T-cell (primary cell): ENCODE measurements around the genes PRSS56 and CHRND.

DNA sequence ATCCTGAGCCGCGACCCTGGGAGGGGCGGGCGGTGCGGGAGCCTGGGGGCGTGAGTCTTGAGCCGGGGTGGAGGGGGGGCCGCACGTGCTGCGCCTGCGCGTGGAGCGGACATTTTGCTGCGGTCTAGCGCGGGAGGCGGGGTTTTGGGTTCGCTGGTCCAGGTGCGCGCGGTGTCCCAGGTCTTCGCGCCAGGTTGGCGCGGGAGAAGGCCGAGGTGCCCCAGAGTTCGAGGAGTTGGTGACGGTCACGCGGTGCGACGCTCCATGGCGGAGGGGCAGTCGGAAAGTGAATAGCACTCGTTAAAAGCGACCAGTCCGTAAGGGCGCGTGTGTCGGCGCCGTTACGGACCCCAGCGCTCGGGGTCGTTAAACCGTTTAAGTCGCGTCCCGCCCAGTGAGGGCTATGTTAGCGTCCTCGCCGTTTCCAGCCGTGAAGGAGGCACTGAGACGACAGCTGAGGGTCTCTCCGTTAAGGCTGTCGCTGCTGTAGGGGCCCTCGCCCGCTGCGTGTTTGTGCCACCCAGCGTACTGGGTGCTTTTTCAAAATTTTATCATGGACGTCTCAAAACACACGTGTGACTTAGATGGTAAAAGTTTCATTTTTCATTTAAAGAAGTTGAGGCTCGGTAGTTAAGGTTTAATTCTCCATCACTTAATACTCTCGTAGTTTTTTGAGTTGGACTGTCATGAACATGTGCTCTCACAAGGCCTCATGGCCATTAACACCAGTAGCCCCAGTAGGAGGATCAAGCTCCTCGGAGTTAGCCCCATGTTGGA lies 15.6 kb downstream of the NMUR1 start:
- PRO-cap, 7 experiments = peak in 7 of 7 experiments; most common plus-strand start position 184 of the sequence (in 6); most common minus-strand start position 530 of the sequence (in 3)

DNA sequence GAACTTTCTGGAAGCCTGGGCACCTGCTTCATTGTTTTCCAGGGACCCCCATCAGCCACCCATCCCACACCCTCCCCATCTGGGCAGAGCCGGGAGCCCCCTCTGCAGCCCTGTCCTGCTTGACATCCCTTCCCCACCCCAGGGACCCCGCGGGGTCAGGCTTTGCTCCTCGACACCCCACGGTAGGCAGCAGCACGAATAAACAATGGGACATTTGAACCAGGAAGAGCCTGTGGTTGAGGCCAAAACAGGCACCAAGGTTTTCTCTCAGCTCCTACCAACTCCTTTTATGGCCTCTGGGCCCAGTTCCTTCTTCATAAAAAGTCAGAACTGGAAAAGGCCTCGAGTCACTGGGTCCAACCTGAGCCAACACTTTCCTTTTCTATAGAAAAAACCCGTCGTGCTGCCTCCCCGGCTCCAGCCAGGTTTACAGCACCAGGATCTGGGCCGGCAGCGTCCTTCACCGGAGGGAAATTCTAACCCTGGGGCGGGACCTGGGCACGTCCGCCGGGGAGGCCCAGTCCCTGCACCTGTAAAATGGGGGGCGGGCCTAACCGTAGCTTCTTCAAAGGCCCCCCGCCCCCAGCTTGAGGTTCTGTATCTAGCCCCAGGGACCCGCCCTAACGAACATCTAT lies 20.7 kb downstream of the TEX44 start:
- PRO-cap, 7 experiments = peak in 5 of 7 experiments; most common plus-strand start position 598 of the sequence (in 1); most common minus-strand start position 444 of the sequence (in 3)

DNA sequence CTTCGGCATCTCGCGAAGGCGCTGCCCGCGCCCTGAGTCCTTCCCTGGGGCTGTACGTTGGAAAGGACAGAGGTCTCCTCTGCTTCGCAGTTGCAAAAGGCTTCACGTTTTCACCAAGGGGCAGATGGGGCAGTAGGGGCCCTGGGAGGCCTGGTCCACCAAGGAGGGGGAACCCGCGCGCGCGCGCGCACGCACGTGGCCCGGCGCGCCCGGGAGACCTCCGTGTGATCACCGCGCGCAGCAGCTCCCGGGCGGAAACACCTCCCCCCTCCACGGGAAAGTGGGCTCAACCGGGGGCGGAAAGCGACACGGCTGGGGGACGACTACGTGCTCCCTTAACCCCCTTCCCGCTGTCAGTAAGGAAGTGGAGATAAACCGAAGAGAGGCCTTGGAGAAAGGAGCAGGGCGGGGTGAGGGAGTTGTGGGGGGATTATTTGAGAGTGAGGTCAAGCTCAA lies 22.0 kb downstream of the TEX44 start:
- PRO-cap, 7 experiments = no peak in any of the 7 experiments

DNA sequence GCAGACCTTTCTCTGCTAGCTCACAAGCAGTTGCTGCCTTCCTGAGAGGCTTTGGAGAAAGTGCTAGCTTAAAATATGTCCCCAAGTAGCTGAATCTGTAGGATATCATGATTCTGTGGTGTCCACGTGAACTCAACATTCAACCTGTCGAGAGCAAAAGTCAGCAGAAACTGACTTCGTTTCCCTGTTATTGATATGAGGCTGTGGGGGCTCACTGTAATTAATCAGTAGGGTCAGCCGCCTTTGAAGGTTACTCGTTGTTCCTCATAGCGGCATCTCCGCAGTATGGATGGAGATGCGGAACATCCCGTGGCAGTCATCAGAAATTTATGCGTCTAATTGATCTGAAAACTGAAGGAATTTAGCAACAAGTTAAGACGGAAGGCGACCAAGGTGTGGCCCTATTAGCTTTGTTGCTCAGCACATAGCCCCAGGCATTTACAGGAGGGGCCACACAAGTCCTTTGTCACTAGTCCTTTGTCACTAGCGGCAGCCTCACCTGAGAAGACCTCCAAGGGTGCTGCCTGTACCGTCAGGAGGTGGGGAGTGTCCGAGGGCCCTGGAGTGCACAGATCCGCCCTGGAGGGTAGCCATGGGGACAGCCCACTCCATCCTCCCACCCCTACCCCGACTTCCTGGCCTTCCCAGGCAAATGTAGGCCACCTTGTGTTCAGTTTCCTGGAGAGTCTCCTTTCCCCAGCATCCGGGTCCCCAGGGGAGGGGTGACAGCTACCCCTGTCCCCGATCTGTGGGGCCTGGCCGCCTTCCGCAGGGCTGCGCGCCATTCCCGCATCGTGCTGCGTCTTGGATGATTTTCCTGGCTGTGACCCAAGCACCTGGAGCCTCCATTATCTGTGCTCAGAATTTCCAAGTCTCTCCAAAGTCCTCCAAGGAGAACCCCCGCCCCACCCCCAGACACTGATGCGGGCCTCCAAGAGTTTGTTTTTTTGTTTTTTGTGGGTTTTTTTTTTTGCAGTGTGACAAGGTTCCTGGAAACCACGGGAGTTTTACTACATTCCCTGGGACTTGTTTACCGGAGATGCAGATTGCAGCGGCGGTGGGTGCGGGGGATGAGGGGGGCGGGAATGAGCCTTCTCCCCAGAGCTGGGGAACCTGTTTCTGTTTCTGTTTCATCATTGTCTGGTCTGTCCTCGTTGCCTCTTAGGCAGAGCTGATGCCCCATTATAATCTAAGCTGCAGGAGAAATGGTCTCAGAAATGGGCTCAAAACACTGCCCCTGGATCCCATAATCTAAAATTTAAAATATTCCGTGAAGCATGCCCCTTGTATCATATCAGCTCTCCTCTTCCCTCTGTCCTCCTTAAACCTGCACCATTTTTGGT lies 28.5 kb downstream of the TEX44 start:
- PRO-cap, 7 experiments = no peak in any of the 7 experiments

DNA sequence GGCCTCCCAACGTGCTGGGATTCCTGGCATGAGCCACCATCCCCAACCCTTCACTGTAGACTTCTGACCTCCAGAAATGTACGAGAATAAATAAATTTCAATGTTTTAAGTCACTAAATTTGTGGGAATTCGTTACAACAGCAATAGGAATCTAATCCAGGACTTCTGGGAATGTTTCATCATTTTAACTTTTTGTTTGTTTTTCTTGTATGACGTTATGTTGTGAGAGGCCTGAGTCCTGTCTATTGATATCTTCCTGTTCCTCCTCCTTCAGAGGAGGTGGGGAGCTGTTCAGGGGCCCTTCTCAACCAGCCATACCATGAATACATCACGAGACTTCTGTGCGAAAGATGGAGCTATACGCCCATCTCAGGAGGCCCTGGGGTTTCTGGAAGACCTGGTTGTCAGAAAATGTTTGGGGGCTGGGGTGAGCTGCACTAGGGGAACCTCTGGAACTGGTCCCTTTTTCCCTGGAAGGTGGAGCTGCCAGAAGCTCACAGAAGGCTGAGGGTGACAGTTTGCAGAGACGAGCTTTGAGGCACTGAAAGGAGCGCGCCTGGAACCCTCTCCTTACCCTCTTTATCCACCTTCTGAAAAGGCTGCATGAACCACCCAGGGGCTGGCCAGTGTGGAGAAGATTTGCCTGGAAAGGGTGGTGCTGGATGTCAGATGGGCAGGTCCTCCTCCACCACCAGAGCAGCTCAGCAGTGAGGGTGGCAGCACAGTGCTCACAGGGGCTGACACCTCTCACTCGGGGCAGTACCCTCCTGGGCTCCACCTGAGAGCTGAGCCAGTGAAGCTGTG lies 40.3 kb downstream of the TEX44 start:
- PRO-cap, 7 experiments = no peak in any of the 7 experiments

GRCh38 chr2:231661519-231661778 lies 46.9 kb upstream of the PTMA start:
- PRO-cap, 7 experiments = peak in 5 of 7 experiments; most common plus-strand start chr2:231661647 (in 4); most common minus-strand start chr2:231661596 (in 3)

DNA sequence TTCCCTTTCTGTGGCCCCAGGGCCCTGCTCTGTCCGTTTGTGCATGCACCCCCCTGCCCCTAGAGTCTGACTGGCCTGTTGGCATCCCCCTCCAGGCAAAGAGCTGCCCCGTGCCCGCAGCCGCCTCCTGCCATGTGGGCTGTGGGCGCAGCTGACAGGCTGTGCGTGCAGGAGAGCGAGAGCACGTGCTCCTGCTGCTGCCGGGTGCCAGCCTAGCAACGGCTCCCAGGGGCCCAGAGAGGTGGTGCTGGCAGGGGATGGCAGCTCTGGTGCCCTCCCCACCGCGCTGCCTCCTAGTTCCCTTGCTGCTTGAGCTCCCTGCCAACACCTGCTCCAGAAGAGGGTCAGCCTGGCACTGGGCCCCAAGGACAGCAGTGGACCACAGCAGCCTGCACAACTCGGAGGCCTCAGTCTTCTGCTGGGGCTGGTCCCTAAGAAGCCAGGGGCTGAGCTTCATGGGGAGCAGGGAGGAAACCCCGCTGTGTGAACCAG lies 24.0 kb upstream of the PTMA start:
- PRO-cap, 7 experiments = no peak in any of the 7 experiments

DNA sequence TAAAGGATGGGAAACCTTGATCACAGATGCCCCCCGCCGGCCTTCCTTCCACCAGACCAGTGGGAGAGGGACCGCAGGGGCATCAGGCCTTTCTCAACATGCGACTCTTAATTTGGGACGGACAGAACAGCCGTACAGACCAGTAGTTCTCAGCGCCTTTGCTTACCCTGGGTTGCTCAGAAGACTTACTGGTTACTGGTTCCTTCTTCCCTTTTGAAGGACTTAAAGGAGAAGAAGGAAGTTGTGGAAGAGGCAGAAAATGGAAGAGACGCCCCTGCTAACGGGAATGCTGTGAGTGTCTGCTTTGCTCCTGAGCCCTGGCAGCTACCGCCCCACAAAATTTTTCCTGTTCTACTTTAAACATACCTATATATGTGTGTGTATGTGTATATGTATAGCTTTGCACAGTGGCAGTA lies 2.8 kb downstream of the PTMA start:
- PRO-cap, 7 experiments = no peak in any of the 7 experiments

GRCh38 chr2:231791498-231792243 lies 5.4 kb downstream of the COPS7B start:
- PRO-cap, 7 experiments = no peak in any of the 7 experiments

- PRO-cap, 7 experiments = no peak in any of the 7 experiments
Observed at GRCh38 chr2:232350704-232351163, 27.8 kb upstream of the ALPP start.

DNA sequence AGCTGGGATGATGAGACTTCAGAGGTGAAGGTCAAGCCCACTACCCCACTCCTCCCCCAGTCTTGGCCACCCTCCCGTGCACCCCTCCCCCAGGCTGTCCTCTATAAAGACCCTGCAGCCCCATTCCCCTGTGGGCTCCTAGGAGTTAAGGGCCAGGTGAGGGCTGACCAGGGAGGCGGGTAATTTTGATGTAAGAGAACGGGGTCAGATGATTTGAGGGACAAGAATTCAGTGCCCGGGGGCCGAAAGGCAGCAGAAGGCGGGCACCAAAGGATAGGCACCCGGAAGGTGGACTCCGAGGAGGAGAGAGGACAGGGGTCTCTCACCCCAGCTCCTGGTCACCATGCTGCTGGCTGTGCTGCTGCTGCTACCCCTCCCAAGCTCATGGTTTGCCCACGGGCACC lies at the start of gene PRSS56:
Gene PRSS56, plus strand, starts transcription at position 133 of the 404 bp plus-strand sequence.
- PRO-cap, 7 experiments = no peak in any of the 7 experiments

GRCh38 chr2:232525595-232526273 lies at the start of gene CHRND:
Gene CHRND (plus strand): TSS chr2:232526160.
- PRO-cap, 7 experiments = no peak in any of the 7 experiments

DNA sequence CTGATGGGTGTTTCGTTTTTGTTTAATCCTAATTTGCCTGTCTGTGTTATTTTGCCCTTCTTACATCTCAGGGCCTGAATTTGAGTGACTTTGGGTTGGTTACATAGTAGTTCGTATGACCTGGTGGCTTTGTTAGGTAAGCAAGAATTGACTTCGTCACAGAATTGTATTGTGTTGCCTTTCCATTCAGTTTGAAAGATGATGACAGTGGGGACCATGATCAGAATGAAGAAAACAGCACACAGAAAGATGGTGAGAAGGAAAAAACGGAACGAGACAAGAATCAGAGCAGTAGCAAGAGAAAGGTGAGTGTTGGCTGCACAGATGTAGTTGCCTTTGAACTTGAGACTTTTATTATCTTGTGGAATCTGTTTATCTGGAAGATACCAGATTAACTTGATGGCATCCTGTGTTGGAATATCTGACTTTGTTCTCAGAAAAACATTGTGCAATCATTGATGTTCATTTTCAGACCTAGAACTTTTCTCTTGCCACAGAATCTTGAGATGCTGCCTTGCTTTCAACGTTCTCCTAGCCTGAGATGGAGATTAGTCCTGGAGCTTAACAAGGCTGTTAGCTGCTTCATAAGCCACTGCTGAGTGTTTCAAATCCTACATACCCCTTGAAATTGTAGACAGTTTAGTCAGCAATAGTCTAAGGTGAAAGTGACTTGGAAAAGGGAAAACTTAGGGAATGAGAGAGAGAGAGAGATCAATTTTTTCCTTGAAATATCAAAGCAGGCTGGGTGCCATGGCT lies 5.9 kb downstream of the EIF4E2 start:
- PRO-cap, 7 experiments = no peak in any of the 7 experiments

- PRO-cap, 7 experiments = no peak in any of the 7 experiments
Observed at GRCh38 chr2:232573619-232574240, 23.2 kb downstream of the EIF4E2 start.

DNA sequence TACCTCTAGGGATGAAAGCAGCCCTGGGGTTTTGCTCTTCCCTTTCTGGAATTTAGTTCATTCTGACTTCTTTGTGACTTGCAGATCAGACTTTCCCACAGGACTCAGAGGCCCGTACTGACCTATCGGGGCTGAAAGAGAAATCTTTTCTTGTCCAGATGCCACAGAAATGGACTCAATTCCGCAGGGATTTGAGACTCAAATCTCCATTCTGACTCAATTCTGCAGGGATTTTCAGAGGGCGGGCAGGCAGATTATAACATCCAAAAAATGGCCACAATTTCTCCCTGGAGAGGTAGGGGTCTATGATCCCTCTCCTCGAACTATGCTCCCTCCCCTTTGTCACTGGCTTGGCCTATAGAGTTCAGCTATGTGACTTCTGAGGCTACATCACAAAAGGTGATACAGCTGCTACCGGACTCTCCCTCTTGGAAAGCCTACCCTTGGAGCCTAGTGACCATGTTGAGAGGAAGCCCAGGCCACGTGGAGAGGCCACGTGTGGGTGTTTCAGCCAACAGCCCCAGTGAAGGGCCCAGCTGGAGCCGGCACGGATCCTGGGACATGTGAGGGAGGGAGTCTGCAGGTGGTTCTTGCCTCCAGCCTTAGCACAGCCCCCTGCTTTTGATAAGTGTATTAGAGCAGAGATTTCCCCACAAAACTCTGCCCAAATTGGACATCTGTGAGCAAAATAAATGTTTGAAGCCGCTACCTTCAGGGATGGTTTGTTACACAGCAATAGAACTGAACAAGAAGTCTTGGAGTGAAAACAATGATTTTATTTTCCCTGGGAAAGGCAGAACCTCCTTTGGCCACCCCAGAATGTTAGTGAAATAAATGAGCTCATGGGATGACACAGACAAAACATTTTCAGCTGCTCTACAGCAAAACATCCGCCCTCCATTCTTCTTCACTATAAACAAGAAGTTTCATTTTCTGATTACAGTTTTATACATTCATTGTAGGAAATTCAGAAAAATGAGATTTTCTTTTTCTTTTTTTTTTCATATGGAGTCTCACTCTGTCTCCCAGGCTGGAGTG lies 4.6 kb upstream of the EFHD1 start:
- PRO-cap, 7 experiments = no peak in any of the 7 experiments

DNA sequence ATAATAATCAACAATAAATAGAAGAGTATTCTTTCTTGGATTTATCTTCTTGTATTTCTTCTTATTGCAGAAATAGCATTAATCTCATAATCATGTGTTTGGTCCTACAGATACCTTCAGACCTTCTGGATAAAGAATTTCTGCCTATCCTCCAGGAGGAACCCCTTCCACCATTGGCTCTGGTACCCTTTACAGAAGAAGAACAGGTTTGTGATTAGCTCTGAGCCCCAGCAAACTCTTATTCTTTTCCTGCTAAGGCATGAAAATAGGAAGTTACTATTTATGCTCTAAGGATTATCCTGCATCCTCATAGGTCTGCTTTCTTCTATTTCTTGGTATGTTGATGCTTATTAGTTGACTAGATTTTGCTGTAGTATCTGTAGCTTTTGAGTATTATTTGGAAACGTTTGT lies 27.5 kb downstream of the KCNJ13 start:
- PRO-cap, 7 experiments = no peak in any of the 7 experiments

DNA sequence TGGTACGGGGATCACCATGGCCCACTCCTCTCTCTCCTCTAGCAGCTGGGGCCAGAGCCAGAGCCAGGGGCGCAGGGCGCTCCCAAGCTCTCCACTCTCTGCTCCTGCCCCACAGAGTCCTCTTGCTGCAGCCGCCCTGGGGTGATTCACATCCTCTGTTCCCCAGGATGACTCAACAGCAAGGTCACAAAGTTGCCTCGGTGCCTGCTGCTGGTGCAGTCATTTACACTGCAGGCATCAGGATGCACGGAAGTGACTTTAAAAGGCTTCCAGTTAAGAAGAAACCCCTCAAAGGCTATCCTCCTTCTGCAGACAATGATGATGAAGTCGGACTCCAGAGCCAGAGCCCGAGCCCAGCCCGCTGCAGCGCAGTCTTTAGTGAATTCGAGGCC lies 31.9 kb downstream of the SNORC start:
- PRO-cap, 7 experiments = no peak in any of the 7 experiments

GRCh38 chr2:233051189-233052281 lies 8.6 kb upstream of the INPP5D start:
- PRO-cap, 7 experiments = no peak in any of the 7 experiments

DNA sequence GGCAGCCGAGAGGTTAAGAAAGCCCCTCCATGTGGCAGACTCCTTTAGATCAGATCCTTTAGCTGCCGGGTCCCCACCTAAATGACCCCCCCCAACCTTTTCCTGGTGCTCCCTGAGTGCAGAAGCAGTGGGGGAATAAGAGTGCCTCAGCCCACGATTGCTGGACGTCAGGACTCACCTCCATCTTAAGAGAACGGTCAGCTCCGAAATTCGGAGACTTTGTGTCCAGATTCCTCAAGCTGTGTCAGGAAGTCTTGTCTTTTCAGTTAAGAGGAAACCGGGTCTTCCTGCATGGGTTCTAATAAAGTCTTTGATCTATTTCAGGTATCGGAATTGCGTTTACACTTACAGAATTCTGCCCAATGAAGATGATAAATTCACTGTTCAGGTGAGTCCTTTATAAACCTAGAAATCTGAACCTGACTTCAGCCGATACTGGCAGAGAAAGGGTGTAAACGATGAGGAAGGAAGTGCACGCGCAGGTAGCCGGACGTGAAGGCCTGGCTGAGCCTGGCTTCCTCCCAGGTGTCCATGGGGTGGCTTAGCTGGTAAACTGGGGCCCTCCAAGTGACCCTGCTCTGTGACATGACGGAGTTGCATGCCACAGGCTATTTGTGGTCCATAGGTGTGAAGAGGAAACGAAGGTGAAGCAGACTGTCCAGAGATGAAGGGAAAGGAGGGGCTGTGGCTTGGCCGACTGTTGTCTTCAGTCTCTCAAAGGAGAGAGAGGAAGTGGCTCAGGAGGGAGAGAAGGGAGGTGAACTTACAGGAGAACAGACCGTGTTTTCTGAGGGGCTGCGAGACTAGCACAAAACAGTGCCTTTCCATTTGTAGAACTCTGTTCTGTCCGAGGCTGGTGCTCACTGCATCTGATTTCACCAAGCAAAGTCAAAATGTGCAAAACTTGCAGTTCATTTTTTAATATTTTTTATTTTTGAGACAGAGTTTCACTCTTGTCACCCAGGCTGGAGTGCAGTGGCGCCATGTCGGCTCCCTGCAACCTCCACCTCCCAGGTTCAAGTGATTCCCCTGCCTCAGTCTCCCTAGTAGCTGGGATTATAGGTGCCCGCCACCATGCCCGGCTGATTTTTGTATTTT lies 19.2 kb downstream of the INPP5D start:
- PRO-cap, 7 experiments = peak in 1 of 7 experiments; most common plus-strand start position 749 of the sequence (in 1)

DNA sequence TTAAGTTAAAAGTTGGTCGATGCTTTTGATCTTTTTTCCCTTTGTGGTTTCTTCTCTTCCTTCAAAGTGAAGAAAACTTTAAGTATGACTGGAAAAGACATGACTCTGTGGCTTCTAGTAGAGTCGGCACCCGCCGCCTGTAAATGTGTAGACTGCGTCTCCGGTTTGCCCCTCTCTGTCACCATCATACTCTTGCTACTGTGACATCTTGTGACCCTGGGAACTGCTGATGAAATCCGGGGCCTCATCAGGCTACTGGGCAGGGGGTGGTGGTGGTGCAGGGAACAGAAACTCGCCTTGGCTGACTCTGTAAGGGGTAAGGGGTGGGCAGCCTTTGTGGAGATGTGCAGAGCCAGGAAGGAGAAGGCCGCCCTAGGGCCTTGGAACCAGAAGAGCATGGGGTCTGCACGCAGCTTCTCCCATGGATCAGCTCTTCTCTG lies 21.2 kb downstream of the INPP5D start:
- PRO-cap, 7 experiments = peak in 2 of 7 experiments; most common plus-strand start position 150 of the sequence (in 1); most common minus-strand start position 139 of the sequence (in 1)